Bronchus fibroblast of lung (primary cell): ENCODE data around the genes ZNF106 and CDAN1.

DNA sequence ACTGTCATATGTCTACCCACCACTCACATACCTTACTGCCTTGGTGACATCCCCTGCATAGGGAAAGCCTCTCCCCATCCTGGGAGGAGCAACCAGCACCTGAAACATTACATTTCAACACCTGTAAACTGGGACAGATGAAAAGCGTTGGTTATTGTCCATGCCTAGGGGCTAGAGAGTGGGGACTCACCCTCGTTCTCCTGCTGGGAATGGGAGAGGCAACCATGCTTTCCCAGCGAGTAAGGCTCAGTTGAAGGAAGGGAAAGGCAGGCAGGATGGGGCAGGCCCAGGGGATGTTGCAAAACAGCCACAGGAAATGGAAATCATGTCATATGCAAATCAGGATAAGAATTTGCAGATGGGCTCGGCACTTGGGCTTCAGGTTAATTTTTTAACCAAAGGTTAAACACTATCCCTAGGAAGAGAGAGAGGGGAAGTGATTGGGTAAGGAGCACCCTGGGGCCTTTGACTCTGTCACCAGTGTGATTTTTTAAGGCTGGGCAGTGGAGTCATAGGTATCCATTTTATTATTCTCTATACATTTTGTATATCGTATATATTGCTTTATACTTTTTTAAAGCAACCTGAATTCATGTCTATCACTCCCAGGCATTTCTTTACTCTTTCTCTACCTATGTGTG, 14.5 kb upstream of the PLA2G4E start:
- RAMPAGE, long total RNA = no peak

GRCh38 chr15:42050716-42051396, 30.0 kb upstream of the PLA2G4E start:
- RAMPAGE, long total RNA = no peak

GRCh38 chr15:42056776-42057916, 36.3 kb upstream of the PLA2G4E start:
- RAMPAGE, long total RNA = no peak

- RAMPAGE, long total RNA = no peak
Observed at GRCh38 chr15:42219894-42220333, 11.8 kb upstream of the VPS39 start.

GRCh38 chr15:42250617-42251459, 22.2 kb upstream of the GANC start:
- RAMPAGE, long total RNA = no peak

- RAMPAGE, long total RNA = no peak
Observed at GRCh38 chr15:42395802-42396228, 36.5 kb downstream of the CAPN3 start.

DNA sequence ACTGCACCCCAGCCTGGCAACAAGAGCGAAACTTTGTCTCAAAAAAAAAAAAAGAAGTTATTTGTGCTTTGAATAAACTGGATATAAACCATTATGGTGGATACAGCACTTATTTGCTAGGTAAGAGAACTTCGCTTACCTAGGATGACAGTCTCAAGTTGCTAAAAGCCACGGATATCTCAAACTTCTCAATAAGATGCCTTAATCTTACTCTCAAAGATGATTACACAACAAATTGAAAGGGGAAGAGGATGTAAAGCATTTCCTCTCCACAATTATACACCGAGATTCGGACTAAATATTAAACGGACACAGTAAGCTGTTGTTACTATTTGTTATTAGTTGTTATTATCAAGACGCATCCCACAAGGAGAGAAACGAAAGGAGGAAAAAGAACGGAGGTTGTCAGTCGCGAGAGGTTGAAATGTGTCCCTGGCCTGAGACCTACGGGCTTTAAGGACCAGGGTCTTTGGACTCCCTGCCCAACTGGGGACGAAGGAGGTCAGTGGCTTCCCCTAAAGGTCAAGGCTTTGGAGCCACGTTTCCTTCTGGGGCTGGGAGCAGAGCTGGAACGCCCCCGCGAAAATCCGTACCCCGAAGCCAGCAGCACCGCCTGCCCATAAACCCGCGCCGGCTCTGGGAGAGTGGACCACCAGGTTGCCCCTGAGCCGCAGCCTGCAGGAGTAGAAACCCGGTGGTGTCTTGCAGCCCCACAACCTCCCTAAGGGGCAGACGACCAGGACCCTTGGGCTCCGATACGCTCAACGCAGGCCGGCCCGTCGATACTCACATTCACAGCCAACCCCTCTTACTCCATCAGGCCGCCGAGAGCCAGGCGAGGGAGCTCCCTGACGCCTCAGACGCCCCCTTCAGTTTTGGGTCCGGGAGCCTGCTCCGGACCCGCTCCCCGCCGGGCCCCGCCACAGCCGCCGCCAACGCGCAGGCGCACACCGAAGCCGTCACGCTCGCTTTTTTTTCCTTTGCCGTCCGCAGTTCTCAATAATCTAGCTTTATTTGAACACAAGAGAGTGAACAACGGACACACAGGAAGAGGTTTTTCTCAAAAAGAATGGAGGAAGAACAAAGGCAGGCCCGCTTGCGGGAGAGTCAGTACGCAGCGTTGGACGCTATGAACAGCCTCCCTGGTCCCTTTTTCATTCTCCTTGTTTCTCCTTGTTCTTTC, at the start of gene ZNF106:
Gene ZNF106, minus strand, starts transcription at position 952 of the 1,183 bp plus-strand sequence.
- RAMPAGE, long total RNA = start-site peak on the minus strand centred at position 914 of the sequence, 63 bp wide, 89 and 139 reads in 2 replicates

- RAMPAGE, long total RNA = no peak
Observed at GRCh38 chr15:42493537-42494062, 1.8 kb upstream of the SNAP23 start.

DNA sequence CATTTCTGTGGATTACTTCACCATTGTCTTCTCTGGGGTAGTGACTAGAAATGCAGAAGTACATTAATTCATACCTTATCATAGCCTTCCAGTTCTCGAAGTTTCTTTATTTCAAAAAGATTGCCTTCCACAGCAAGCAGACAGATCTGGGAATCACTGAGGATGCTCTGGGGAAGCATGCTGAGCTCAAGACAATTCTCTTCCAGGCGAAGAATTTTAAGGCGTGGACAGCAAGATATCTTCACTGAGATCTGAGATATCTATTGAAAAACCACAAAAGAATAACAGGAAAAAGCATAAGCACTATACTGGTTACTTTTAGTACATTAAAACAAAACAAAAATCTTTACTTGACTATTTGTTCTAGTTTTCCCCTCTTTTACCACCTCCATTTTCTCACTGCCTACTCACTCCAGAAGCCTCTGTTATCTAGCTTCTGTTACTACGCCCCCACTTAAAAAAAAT, 3.6 kb downstream of the LRRC57 start:
- RAMPAGE, long total RNA = no peak

DNA sequence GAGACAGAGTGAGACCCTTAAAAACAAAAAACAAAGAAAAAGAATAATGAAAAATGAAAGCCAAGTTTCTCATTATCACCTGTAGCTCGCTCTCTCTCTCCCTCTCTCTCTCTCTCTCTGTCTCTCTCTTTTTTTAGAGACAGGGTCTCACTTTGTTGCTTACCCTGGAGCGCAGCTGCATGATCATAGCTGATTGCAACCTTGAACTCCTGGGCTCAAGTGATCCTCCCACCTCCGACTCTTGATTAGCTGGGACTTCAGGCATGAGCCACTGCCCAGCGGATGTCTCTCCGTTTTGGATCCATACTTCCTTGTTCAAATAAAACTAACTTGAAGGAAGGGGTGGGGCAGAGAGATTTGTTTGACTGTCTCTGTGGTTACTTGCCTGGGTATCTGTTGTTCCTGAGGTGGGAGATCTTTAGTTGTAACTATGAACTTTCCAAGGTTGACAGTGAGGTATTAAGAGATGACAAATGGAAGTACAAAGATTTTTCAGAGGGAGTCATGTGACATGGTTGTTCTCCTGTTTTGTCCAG, 46.9 kb downstream of the STARD9 start:
- RAMPAGE, long total RNA = no peak

DNA sequence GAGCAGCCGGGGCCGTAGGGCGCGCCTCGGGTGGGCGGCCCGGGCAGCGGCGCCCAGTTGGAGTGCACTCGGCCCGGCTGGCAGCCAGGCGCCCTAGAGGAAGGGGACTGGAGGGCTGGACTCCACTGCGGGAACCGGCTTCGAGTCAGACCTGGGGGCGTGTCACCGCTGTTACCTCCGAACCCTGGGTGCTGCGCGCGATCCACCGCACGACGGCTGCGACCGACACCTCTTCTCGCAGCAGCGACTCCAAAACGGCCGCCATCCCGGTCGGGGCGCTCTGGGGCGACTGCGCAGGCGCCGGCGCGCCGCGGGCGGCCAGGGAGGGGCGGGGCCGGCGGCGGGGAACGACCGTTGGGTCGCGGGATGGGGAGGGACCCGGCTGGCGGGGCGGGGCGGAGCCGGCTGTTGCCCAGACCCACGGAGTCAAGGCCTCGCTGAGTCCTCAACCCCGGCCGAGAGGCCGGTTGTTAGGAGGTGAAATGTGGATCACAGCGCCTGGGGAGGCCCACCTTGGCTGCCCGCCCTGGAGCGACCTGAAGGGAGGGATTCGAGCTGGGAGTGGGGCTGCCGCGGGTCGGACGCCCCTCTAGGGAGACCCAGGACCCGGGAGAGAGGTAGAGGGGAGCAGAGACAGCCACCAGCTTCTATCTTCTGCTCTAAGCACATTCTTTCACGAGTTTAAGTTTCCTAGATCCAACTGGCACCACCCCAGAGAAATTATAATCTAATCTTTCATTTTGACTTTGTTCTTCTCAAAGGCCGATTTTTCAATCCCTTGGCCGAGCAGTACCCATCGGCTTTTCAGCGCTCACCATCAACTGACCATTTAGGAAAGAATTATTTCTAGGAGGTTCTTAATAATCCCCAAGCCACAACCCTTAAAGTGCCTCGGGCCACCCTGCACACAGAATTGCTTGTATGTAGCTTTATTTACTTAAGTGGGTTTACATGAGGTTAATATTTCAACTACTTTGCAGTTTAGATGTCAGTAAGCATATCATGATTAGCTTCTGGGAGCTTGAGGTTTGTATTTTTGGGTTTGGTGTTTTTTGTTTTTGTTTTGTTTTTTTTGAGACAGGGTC, at the start of gene CDAN1:
Gene CDAN1, minus strand, starts transcription at position 291 of the 1,085 bp plus-strand sequence.
- RAMPAGE, long total RNA = no peak

- RAMPAGE, long total RNA = no peak
Observed at GRCh38 chr15:42872352-42872885, 48.2 kb downstream of the TTBK2 start.

DNA sequence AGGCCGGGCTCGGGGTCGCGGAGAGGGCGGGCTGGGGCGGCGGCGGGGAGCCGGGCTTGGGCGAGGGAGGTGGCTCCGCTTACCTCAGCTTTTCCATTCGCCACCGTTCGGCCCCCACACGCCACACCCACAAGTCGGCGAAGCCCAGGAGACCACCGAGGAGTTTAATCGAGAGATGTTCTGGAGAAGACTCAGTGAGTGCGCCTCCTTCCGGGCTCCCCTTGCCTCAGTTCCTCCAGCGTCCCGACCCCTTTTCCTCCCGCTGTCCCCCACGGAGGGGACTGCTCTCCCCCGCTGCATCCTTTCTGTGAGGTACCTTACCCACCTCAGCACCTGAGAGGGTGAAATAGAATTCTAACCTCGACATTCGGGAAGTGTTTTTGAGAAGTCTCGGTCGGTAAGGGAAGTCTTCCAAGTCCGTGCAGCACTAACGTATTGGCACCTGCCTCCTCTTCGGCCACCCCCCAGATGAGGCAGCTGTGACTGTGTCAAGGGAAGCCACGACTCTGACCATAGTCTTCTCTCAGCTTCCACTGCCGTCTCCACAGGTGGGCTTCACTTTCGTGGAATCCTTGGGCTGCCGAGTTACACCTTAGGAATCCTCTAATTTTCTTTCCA, 592 bp downstream of the CCNDBP1 start:
- RAMPAGE, long total RNA = no peak

DNA sequence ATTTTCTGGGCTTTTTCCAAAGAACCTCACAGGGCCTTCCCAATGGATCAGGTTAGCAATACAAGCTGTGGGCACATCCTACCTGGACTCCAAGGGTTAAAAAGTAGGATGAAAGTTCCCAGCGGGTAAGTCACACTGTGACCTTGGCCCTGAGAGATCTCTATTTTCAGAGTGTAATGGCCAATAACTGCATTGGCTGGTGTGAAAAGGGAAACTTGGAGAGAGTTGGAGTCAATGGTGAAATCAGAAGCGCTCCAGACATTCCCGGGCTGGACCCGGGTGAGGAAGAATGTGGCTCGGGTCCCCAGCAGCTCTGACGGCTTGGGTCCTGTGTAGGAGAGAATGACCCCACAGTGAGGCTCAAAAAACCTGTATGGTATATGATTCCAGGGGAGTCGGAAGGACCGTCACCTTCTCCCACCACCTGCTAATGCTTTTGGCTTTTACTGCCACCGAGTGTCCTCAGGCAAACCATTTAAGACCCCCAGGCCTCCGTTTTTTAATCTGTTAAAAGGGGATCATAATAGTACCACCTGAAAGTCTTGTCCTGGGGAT, 9.4 kb downstream of the TGM7 start:
- RAMPAGE, long total RNA = no peak

DNA sequence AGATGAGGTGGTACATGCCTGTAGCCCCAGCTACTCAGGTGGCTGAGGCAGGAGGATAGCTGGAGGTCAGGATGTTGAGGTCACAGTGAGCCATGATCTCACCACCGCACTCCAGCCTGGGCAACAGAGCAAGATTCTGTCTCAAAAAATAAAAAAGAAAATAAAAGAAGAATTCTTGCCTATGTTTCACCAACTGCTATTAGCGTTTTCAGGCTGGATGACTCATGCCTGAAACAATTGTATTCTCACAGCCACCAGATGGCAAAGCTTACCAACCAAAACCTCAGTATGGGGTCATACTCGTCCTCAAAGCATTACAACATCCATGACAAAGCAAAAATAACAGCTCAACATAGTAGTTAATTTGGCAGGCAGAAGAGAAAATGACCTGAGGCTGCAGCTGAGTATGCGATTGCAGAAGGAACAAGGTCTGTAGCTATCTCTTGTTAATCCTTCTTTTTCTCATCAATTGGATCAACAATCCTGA, 52.2 kb downstream of the TP53BP1 start:
- RAMPAGE, long total RNA = no peak

- RAMPAGE, long total RNA = no peak
Observed at GRCh38 chr15:43483901-43484631, 8.9 kb downstream of the TP53BP1 start.

DNA sequence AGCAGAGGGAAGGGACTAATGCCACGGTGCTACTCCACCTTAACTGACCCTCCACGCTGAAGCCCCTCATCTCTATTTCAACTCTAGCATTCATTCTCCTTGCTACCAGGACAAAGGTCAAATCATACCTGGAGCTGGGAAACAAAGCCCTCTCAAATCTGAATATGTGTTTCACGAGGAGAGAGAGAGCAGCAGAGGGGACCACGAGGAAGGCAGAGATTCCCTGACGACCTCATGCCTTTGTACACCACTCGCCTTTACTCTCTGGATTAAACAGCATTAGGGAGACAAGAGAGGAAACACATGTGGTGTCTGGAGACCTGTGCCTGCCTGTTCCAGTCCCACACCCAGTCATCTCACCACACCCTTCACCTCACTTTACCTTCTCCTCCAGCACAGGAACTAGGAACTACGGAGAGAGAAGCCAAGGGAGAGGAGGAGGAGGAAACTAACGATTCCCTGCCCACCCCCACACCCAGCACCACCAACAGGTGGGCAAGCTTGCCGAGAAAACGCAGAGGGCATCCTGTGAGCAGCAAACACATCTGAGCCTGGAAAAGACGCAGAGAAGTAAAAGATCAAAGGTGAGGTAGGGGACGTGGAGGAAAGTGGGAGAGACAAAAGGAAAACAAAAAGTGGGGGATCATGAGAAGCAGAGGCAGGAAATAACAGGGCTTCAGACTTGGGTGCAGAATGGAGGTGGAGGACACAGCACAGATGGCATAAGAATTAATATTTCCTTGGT, 967 bp upstream of the CKMT1B start:
- RAMPAGE, long total RNA = no peak

- RAMPAGE, long total RNA = no peak
Observed at GRCh38 chr15:43756583-43756793, 10.2 kb downstream of the PDIA3 start.

- RAMPAGE, long total RNA = no peak
Observed at GRCh38 chr15:43800058-43800183, 99 bp downstream of the SERINC4 start.

DNA sequence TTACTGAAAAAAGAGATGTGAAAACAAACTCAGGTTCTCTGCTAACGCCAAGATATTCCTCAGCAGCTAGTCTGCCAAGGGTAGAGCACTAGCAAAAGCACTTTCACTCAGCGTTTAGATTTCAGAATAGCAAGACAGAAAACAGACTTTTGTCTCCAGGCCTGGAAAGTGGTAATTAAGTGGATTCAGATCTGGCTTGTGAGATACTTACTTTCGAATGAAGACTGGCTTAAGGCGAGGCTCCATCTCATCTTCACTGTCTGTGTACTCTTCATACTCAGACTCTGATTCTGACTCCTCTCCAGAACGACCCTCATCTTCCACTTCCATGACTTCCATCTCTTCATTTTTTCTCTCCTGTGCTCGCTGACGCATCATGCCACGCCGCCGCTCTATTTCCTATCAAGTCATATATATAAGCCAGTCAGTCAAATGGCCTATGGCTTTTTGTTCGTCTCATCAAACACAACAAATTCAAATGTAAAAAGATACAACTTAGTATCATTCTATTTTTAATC, 10.1 kb downstream of the MFAP1 start:
- RAMPAGE, long total RNA = no peak